Testis (tissue), 5 donors: ENCODE data around the genes PPP2R1A and ZNF701.

- PRO-cap, 3 experiments = peak in 3 of 3 experiments; most common plus-strand start chr19:51704011 (in 3); most common minus-strand start chr19:51704182 (in 2)
- RAMPAGE, long total RNA, 2 experiments = no peak in any of the 2 experiments
- RRBS = 9% methylated on average over 20 of the region's 71 CpGs
Observed at GRCh38 chr19:51703567-51704454, 10.7 kb downstream of the SPACA6 start.

GRCh38 chr19:51753849-51754625 lies 2.4 kb upstream of the FPR1 start:
- PRO-cap, 3 experiments = peak in 1 of 3 experiments; most common plus-strand start chr19:51754371 (in 1)
- RAMPAGE, long total RNA, 2 experiments = no peak in any of the 2 experiments
- RRBS = no CpG with 5 or more reads among the region's 9 CpGs

DNA sequence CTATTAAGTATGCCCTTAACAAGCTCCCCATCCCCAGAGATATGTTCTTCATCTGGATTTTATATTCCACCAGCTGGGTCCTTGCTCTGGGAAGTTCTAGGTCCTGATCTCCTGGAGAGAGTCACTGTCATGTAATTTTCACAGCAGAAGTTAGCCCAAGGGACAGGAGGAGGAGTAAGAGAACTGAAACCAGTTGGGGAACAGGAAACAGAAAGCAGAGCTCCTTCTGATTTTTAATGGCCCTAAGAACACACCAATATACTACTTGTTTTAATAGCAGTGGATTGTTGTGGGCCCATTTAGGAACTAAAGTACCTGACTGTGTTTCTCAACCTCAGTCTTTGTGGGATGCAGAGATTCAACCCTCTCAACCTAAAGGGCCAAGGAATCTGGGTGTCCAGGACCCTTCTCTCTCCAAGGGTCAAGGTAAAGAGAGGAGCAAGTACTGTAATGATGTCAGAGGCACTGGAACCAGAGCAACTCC lies 8.2 kb upstream of the FPR3 start:
- PRO-cap, 3 experiments = no peak in any of the 3 experiments
- RAMPAGE, long total RNA, 2 experiments = no peak in any of the 2 experiments

DNA sequence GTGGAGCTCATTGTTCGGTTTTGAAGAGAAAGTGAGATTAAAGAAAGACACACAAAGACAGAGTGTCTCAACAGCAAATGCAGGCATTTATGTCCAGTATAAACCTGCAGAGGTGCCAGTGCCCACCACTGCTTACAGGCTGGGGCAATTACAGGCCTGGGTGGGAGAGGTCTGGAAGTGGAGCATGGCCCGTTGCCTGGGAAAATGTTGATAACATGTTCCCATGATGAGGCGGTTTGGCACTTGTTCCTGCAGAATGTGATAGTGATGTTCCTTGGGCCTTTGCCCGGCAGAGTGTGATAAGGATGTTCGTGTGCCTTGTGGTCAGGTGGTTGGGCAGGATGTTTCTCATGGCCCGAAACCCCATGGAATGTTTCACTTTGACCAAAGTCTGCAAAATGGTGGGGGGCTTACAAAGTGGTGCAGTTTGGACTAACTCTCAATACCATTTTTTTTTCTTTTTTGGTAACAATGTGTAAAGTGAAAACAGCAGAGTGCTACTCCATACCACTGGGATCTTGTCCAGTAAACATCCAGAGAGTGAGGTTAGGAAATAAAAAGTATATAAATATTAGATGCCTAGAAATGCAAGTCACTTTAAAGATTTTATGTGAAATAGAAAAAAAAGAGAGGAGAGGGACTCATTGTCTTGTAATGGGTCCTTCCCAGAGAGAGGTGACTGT lies 5.5 kb downstream of the FPR3 start:
- PRO-cap, 3 experiments = no peak in any of the 3 experiments
- RAMPAGE, long total RNA, 2 experiments = no peak in any of the 2 experiments
- RRBS = no CpG with 5 or more reads among the region's 6 CpGs

DNA sequence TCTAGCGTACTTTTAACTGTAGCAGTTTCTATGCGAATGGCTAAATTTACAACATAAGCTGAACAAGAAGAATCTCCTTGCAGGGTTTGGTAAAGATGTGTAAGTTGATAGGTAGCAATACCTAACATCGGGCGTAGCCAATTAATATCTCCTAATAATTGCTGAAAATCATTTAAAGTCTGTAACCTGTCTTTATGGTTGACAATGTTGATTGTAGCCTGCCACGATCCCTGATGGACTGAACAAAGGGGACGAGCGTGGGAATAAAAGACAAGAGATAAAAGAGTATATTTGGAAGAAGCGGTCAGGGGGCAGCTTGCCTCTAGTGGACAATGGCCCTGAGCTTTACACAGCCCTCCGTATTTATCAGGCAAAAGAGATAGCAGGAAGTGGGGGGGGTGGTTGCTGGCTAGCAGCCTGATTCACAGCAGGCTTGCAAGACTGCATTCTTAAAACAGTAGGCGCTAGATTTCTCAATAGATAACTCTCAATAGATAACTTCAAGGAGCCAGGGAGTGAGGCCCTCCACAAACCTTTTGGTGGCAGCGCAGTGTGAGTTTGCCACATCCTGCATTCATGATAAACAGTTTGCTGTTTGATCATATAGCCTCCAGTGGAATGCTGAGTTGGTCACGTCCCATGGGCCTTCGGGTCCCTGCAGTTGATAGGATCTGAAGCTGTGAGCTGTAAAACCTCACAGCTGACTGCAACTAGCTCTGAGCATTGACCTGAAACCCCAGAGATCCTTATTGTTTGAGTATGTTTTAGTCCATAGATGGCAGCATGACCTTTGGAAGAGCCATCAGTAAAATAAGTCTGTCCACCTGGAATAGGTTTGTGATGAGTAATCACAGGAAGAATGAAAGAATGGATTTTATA lies 12.1 kb downstream of the FPR3 start:
- PRO-cap, 3 experiments = peak in 1 of 3 experiments; most common plus-strand start position 290 of the sequence (in 1); most common minus-strand start position 240 of the sequence (in 1)
- RAMPAGE, long total RNA, 2 experiments = no peak in any of the 2 experiments
- RRBS = no CpG with 5 or more reads among the region's 13 CpGs

DNA sequence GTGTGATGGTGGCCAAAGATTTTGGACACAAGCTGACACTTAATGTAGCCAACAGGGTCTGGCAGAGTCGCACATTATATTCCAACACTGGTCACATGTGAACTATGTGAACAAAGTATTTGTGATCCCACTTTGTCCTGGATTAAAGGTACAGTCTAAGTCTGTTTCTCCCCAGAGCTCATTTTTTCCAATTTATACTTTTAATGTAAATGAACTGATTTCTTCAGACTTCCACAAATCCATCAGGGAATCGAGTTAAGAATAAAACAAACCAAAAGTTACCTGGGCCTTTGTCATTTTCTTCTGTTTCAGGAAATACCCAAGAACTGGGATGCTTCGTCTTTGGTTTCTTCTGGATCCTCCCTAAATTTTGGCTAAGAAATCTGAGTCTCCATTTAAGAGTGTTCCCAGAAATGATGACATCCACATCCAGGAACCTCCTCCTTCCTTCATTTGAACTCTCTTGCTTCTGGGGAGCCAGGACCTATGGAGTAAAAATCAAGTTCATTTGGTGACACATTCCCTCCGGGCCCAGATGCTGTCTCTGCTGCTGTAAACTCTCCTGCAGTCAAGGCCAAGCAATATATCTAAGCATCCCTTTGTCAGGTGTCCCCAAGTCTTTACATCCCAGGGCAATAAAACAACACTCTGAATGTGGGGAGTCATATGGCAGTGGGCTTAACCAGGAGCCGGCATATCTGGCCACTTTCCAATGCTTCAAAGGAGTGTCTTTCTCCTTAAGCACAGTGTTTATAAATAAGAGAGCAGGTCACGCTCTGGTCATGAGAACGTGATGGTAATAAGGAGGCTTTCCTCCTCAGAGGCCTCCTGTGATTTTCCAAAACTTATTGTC lies 4.8 kb downstream of the ZNF649 start:
- PRO-cap, 3 experiments = no peak in any of the 3 experiments
- RAMPAGE, long total RNA, 2 experiments = start-site peak on the minus strand in 1 of 2 experiments, centred at position 393 of the sequence, 44 reads per replicate
- RRBS = no CpG with 5 or more reads among the region's 7 CpGs

DNA sequence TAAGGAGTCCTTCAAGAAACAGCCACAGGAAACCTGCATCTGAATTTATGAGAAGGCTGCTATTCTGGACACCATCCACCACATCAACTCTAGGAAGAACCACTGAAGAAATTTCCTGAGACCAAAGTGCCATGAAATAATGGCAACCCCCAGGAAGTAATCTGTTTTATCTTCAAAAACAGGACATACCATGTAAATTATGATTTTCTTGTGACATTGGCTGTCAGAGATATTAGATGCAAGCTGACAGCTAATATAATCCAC lies 12.9 kb downstream of the ZNF350 start:
- PRO-cap, 3 experiments = no peak in any of the 3 experiments
- RAMPAGE, long total RNA, 2 experiments = no peak in any of the 2 experiments

DNA sequence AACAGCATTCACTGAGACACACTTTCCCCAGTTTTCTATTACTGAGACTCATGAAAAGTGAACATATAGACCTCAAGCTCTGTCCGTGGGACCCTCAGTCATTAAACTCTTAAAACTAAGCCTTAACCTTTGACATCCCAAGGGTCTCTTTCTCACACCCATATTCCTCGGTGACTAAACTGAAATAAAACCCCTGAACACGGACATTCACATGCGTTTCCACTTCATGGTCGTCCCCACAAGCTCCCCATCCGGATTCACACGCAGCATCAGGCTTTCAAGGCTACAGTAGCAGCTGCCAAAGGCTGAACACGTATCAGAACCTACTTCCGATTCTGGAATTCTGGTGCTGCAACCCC lies 2.3 kb upstream of the ZNF350 start:
- PRO-cap, 3 experiments = no peak in any of the 3 experiments
- RAMPAGE, long total RNA, 2 experiments = no peak in any of the 2 experiments
- RRBS = no CpG with 5 or more reads among the region's 9 CpGs

- PRO-cap, 3 experiments = peak in 3 of 3 experiments; most common plus-strand start chr19:52139450 (in 3); most common minus-strand start chr19:52139325 (in 3)
- RAMPAGE, long total RNA, 2 experiments = no peak in any of the 2 experiments
- RRBS = no CpG with 5 or more reads among the region's 44 CpGs
Observed at GRCh38 chr19:52138622-52139677, 788 bp downstream of the ZNF616 start.

DNA sequence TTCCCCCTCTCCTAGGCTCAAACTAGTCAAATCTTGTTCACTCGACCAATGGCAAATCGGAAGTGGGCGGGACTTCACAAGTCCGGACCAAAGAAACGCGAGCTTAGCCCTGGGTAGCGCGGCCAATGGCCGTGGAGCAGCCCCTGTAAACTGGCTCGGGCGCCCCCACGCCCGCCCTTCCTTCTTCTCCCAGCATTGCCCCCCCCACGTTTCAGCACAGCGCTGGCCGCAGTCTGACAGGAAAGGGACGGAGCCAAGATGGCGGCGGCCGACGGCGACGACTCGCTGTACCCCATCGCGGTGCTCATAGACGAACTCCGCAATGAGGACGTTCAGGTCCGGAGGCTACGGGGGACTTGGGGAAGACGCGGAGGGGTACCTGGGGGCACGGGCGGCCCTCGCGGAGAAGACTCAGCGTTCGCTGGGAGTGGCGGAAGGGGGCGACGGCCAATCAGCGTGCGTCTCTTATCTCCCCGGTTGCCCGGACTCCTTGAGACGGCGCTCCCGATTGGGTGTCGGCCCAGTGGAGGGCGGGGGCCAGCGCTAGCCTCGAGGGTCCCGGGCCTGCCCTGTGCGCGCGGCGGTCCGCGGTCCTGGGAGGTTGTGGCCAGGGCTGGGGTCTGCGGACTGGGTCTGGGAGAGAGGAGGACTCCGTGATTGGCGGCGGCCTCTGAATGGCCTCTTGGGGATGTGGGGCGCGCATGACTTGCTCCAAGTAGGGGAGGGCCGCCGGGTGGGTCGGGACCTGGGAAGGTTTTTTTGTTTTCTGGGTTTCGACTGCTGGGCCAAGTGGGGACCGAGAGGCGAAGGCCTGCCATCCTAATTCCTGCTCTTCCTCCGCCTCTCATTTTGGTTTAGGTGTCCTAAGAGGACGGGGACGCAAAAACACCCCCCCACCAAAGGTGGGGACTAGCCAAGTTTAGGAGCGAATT lies at the start of gene PPP2R1A:
PPP2R1A (plus strand) TSS at position 214 of the 932 bp plus-strand sequence.
- PRO-cap, 3 experiments = peak in 3 of 3 experiments; most common plus-strand start position 523 of the sequence (in 3); most common minus-strand start position 429 of the sequence (in 2)
- RAMPAGE, long total RNA, 2 experiments = start-site peak on the plus strand in 1 of 2 experiments, centred at position 210 of the sequence, 646 reads per replicate
- RRBS = under 1% methylated on average over 9 of the region's 76 CpGs

GRCh38 chr19:52200530-52201565 lies 11.0 kb downstream of the PPP2R1A start:
- PRO-cap, 3 experiments = peak in 1 of 3 experiments; most common minus-strand start chr19:52200831 (in 1)
- RAMPAGE, long total RNA, 2 experiments = no peak in any of the 2 experiments
- RRBS = no CpG with 5 or more reads among the region's 24 CpGs

GRCh38 chr19:52228076-52228748 lies 38.4 kb downstream of the PPP2R1A start:
- PRO-cap, 3 experiments = no peak in any of the 3 experiments
- RAMPAGE, long total RNA, 2 experiments = no peak in any of the 2 experiments
- RRBS = no CpG with 5 or more reads among the region's 9 CpGs

DNA sequence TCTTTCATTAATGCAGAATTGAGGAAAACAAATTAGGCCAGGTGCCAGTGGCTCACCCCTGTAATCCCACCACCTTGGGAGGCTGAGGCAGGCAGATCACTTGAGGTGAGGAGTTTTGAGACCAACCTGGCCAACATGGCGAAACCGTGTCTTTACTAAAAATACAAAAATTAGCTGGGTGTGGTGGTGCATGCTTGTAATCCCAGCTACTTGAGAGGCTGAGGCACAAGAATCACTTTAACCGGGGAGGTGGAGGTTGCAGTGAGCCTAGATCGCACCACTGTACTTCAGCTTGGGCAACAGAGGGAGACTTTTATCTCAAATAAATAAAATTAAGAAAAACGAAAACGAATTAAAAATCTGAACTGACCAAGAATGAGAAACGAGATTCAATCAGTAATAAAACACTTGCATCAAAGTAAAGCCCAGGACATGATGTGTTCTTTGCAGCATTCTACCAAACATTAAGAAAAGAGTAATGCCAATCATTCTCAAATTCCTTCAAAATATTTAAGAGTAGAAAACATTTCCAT lies 33.9 kb upstream of the ZNF766 start:
- PRO-cap, 3 experiments = no peak in any of the 3 experiments
- RAMPAGE, long total RNA, 2 experiments = no peak in any of the 2 experiments
- RRBS = no CpG with 5 or more reads among the region's 7 CpGs

DNA sequence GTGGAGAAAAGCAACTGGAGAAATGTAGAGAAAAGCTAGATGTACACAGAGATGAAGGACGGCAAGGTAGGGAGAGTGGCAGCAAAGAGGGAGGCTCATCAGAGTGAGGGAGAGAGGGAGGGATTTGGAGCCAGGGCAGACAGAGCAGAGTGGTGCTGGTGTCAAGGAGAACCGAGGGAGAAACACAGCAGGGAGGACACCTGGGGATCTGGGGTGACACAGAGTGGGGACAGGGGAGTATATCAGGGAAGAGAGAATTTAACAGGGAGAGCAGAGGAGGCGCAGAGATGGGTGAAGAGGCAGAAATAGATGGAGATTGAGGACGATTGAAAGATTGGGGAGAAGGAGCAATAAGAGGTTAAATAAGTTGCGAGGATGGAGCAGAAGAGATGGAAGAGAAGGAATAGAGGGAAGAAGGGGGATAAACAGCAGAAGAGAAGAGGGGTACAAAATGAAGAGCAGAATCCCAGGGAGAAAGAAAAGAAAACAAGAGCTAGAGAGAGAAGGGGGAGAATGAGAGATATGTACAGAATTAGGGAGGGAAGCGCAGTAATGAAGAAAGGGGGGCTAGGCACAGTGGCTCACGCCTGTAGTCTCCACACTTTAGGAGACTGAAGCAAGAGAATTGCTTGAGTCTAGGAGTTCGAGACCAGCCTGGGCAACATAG lies 1.2 kb downstream of the ZNF808 start:
- PRO-cap, 3 experiments = no peak in any of the 3 experiments
- RAMPAGE, long total RNA, 2 experiments = no peak in any of the 2 experiments
- RRBS = no CpG with 5 or more reads among the region's 8 CpGs

DNA sequence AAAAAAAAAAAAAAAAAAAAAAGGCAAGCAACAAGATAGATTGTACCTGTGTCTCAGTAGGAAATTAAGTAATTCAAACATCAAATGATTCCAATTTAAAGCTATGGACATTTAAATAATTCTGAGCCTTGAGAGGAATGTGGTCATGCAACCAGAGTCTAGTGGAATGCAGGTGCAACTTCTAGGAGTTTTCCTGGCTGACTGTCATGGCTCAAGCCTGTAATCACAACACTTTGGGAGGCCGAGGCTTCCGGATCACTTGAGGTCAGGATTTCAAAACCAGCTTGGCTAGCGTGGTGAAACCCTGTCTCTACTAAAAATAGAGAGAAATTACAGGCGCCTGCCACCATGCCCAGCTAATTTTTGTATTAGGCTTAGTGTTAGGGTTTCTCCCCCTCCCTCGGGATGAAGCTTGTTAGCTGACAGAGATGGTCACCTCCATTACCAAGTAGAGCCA lies 6.4 kb downstream of the ZNF808 start:
- PRO-cap, 3 experiments = no peak in any of the 3 experiments
- RAMPAGE, long total RNA, 2 experiments = no peak in any of the 2 experiments
- RRBS = no CpG with 5 or more reads among the region's 5 CpGs

- PRO-cap, 3 experiments = no peak in any of the 3 experiments
- RAMPAGE, long total RNA, 2 experiments = no peak in any of the 2 experiments
- RRBS = no CpG with 5 or more reads among the region's 10 CpGs
Observed at GRCh38 chr19:52569564-52569941, 534 bp upstream of the ZNF701 start.

GRCh38 chr19:52569942-52571071 lies at the start of gene ZNF701:
ZNF701 (plus strand) TSS chr19:52570287.
- PRO-cap, 3 experiments = peak in 3 of 3 experiments; most common plus-strand start chr19:52570292 (in 3); most common minus-strand start chr19:52570093 (in 3)
- RAMPAGE, long total RNA, 2 experiments = no peak in any of the 2 experiments
- RRBS = no CpG with 5 or more reads among the region's 62 CpGs

DNA sequence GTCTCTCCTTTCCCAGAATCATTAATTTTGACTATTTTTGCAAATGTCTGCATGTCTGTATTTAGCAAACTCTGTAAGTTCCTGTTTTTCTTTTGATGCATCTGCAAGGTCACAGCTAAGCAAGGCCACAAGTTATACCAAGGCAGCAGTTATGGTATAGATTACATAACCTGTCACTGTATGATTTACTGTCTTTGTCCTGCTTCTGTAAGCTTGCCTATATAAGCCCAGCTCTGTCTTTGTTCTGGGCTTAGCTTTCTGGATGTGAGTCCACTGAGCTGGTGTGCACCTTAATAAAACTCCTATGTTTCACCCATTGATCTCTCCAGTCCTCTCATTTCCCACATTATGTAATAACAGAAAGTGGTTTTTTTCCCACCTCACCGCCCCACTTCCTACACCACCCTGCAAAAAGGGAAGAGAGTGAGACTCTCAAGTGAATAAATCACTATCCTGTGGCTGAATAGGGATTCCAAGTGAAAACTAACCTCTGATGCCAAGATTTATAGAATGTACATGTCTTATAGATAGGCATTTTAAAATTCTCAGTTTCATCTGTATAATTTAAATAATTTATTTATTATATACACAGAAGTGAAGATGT lies 43.4 kb downstream of the ENSG00000269825 start:
- PRO-cap, 3 experiments = no peak in any of the 3 experiments
- RAMPAGE, long total RNA, 2 experiments = no peak in any of the 2 experiments
- RRBS = no CpG with 5 or more reads among the region's 1 CpG

GRCh38 chr19:52724548-52725613 lies 10.0 kb downstream of the ZNF611 start:
- PRO-cap, 3 experiments = no peak in any of the 3 experiments
- RAMPAGE, long total RNA, 2 experiments = no peak in any of the 2 experiments
- RRBS = 28% methylated on average over 6 of the region's 29 CpGs

- PRO-cap, 3 experiments = no peak in any of the 3 experiments
- RAMPAGE, long total RNA, 2 experiments = no peak in any of the 2 experiments
- RRBS = no CpG with 5 or more reads among the region's 32 CpGs
Observed at GRCh38 chr19:52856831-52857433, 487 bp downstream of the ZNF468 start.